ENCODE results near the genes YWHAQ and KLF11.

- RRBS: no CpG with 5 or more reads among the region's 11 CpGs
Measured at GRCh38 chr2:9249230-9249832, 42.7 kb downstream of the ASAP2 start.

- RRBS: no CpG with 5 or more reads among the region's 9 CpGs
Measured at GRCh38 chr2:9251638-9252357, 45.2 kb downstream of the ASAP2 start.

- RRBS: no CpG with 5 or more reads among the region's 18 CpGs
Measured at GRCh38 chr2:9262489-9263368, 56.1 kb downstream of the ASAP2 start.

- RRBS: no CpG with 5 or more reads among the region's 15 CpGs
Measured at GRCh38 chr2:9286651-9287492, 80.3 kb downstream of the ASAP2 start.

GRCh38 chr2:9296798-9297504 lies 90.3 kb downstream of the ASAP2 start:
- RRBS: no CpG with 5 or more reads among the region's 11 CpGs

- RRBS: no CpG with 5 or more reads among the region's 23 CpGs
Measured at GRCh38 chr2:9322556-9323363, 100.6 kb downstream of the ITGB1BP1 start.

DNA sequence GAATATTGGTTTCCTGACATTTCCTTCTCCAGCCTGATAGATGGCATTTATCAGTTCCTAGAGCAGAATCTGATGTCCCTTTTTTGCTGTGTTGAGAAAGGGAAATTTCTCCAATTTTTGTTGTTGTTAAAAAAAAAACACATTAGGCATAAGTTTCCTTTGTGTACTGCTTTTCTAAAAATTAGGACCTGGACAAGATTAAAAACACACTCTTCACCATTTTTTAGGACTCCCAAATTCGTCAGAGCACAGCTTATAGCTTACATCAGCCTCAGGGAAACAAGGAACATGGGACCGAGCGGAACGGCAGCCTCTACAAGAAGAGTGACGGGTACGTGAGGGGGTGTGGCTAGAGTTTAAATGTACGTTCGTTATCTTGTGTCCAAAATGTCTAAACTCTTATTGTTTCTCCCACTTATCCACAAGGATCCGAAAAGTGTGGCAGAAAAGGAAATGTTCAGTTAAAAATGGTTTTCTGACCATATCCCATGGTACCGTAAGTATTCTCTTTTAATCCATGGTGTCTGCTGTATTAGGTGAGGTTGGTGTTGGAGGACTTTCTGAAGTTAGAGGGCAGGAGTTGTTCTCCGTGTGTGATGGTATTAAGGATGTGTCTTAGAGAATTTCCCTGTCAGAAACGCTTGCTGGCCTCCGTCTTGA lies 78.9 kb downstream of the ITGB1BP1 start:
- RRBS: no CpG with 5 or more reads among the region's 13 CpGs

GRCh38 chr2:9398711-9399635 lies 24.4 kb downstream of the ITGB1BP1 start:
- RRBS: no CpG with 5 or more reads among the region's 20 CpGs

DNA sequence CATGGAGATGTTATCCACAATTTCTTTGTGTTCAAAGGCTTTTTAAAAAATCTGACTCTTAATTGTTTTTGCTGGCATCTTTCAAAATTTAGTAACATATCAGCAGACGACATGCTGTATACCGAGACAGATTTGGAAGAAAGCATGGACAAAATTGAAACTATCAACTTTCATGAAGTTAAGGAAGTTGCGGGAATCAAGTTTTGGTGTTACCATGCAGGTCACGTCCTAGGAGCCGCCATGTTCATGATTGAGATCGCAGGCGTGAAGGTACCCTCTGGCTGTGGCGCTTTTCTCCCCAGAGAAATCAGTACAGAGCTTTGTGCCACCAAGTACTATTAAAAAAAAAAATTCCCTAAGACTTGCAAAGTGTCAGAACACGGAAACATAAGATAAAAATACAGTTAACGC lies 9.0 kb downstream of the CPSF3 start:
- RRBS: no CpG with 5 or more reads among the region's 10 CpGs

GRCh38 chr2:9539388-9540013 lies 16.1 kb downstream of the ADAM17 start:
- RRBS: no CpG with 5 or more reads among the region's 6 CpGs

DNA sequence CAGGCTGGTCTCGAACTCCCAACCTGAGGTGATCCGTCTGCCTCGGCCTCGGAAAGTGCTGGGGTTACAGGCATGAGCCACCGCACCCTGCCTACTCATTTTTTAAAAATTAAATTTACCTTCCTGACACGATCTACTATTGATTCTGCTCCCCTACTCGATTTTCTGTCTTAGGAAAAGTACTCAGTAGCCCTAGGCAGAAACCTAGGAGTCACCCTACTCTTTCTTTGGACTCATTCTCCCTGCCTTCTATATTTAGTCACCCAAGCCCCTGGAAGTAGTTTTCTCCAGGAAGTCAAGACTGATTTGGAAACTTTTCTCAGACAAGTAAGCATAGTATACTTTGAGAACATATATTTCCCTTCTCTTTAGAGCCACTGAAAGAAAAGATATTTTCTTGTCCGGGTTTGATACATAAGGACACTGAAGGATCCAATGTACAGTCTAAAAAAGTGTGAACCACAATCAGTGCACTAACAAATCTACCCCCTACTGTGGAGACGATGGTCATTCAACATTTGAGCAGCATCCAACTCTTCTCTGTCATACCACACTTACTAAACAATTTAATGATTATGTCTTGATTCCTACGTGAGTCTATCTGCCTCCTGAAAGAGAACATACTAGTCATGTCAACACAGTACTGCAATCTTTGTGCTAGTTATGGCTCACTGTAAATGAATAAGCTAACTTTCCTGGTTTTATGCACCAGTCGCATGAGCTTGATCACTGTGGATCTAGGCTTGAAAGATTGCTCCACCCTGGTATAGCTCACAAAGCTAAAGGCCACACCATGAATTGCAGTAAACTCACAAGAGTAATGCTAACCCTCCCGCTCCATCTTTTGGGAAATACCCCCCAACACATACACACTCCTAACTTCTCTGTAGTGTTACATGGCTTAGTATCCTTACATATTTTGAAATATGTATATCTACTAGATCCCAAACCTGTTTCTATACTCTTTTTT lies 19.8 kb downstream of the YWHAQ start:
- RRBS: no CpG with 5 or more reads among the region's 12 CpGs

DNA sequence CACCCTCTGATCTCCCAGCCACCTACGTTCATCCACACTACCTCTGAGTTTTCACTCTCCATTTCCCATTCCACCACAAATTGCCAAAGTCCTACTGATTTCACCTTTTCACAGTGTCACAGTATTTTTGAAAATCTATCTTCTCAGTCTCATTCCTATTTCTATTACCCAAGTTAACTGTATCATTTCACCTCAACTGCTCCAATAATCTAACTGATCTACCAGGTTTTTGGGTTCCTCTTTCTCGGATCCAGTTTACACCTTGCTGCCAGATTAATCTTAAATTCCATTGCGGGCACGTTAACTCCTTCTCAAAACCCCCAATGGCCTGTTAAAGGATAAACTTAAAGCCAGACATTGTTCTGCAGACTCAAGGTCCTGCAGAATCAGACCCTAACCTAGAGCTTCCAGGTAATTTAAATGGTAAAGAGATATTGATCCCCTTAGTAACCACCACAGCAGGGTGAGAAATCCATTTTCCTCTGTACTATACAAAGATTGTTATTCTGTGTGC lies 18.7 kb downstream of the YWHAQ start:
- RRBS: no CpG with 5 or more reads among the region's 4 CpGs

DNA sequence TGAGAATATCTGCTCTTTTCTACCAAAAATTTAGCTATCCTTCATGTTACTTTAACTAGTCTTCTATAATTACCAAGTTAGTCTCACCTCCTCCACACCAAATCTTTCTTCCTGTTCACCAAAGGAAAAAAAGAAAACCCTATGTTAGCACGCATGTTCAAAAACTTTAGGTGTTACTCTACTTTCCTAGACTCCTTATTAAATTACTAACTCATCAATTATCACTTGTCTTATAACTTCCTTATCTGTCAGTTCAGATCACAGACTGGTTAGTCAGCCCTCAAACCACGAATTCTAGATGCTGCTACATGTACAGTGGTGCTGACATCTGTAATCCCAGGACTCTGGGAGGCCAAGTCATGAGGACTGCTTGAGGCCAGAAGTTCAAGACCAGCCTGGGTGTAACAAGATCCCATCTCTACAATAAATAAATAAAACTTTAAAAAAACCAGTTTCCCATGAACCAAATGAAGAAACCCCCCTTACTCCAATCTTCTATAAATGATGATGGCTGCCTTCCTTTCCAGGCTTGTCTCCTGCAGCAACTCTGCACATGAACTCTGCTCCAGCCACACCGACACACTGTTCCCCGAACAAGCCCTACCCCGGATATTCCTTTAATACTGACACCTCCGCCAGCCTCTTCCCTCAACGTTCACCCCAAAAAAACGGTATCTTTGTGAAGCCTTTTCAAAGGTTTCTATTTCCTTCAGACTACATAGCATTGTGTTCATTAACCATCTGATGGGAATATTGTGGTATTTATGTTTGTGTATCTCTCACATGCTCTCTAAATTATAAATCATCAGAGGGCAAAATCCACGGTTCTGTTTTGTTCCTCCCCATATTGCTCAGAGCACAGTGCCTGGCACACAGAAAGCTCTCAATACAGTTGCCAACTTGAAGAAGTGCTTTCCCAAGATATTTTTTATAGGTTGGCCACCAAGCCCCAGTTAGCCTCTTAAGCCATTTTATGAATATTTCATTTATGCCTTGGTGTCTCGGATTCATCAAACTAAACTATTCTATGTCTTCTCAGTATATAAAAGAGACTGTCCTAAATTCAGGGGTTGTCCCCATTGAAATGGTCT lies 3.2 kb downstream of the YWHAQ start:
- RRBS: no CpG with 5 or more reads among the region's 10 CpGs

DNA sequence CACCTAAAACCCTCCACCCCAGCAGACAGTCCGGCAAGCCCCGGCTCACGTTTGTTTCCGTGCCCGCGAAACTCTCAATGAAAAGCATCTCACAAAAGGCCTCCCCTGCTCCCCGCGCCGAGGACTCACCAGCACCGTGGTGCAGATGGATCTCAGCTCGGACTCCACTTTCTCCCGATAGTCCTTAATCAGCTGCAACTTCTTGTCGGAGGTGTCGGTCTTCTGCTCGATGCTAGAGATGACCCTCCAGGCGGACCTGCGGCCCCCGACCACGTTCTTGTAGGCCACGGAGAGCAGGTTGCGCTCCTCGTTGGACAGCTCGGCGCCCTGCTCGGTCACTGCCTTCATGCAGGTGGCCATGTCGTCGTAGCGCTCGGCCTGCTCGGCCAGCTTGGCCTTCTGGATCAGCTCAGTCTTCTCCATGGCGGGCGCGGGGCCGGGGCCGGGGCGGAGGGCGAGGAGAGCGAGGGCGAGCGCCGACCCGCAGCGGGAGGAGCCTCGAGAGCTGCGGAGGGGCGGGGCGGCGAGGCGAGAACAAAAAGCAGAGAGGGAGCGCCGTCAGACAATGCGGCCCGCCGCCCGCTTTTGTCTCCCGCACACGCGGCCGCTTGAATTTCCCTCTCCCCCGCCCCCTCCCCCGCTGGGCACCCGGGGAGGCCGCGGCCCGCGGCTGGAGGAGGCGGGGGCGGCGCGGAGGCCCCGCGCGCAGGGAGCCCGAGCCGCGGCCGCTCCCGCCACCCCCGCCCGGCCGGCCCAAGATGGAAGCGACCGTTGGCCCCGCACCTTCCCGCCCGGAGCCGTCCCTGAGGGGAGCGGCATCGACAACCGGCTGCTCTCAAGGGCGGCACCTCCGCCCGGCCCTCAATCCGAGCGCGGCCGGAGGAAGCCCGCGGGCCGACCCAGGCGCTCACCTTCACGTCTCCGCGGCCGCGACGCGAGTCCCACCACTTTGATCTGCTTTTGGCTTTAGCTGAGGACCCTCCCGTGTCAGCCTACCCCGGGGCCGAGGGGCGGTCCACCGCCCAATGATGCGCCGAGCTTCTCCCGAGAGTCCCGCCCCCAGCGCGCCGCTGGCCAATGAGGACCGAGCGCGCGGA lies at the start of gene YWHAQ:
Gene YWHAQ (minus strand): TSS at position 968 of the 1,097 bp plus-strand sequence.
- RRBS: under 1% methylated on average over 20 of the region's 124 CpGs

DNA sequence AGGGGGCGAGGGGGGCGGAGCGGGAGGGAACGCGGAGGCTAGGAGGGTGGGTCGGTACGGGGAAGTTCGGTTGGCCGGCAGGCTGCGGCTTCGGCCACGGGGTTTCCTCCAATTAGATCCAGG lies 191 bp upstream of the YWHAQ start:
- RRBS: no CpG with 5 or more reads among the region's 12 CpGs

GRCh38 chr2:9656966-9657433 lies 26.2 kb upstream of the YWHAQ start:
- RRBS: no CpG with 5 or more reads among the region's 6 CpGs

- RRBS: no CpG with 5 or more reads among the region's 6 CpGs
Measured at GRCh38 chr2:9738458-9738780, 104.9 kb upstream of the TAF1B start.

DNA sequence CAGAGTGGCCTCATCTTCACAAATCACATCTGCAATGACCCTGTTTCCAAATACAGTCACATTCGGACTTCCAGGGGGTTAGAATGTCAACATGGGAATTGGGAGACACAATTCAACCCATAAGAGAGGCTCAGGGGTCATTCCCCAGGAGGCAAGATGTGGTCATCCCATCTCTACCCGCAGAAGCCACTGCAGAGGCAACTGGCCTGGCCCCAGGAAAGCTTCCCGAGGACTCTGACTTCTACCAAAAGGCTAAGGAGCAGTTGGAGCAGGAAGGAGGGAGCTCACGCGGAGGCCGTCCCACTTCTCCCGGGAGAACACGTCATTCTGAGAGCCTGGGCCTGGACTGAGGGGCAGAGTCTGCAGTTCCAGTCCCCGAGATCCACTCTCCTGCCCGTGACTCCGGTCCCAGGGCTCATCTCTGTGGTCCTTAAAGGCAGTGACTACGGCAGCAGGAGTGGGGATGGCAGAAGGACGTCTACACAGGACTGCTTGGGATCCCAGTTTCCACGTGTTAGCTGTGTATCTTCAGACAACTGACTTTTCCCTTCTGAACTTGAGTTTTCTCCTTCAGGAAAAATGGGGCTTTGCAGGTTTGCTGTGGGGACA lies 69.0 kb upstream of the TAF1B start:
- RRBS: 73% methylated on average over 5 of the region's 14 CpGs

DNA sequence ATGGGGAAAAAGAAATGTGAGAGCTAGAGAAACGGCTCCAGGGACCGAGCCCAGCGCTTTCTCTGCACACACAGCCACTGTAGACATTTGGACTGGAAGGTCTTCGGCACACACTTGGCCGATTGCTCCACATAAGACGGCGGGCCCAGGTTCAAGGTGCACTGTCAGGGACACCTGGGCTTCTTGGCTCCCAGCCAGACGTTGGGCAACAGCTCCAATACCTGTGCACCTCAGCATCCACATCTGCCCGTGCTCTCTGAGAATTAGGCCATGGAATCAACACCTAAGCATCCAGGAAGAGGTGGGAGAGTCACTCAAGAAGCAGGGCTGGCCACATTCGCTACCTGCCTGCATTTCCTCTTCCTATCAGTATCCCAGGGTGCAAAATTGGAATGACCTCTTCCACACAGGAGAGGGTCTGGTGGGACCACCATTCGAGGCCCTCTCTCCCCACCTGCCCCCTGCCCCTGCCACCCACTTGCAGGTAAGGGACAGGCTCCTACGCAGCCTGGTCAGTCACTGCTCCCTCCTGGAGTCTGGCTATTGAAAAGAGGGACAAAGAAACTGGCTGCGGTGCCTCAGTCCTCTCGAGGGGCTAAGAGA lies 40.1 kb upstream of the TAF1B start:
- RRBS: no CpG with 5 or more reads among the region's 14 CpGs

DNA sequence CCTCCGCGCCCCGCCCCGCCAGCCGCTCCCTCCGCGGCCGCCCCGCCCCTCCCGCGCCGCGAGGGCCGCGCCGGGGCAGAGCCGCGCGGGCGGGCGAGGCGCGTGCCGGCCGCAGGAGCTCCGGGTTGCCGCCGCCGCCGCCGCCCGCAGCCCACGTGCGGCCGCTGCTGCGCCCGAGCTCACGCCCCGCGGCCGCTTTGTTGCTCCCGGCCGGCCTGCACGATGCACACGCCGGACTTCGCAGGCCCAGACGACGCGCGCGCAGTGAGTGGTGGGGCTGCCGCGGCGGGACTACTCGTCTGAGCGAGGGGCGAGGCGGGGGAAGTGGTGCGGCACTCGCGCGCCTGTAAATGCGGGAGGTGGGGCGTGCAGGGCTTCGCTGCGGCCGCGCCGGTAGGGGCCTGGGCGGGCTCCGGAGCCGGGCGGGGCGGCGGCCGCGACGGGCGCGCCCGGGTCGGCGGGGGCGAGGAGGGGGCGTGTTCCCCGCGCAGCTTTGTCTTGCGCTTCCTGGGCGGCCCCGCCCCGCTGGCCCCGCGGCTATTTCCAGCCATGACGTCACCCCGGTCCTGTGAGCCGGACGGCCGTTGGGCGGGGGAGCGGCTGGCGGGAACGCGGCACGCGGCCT lies at the start of gene KLF11:
Gene KLF11 (plus strand): TSS at position 56 of the 625 bp plus-strand sequence.
- RRBS: under 1% methylated on average over 39 of the region's 106 CpGs

Measured in retinal pigment epithelial cell (primary cell).